Urinary bladder (tissue), 3 donors: Measurements from ENCODE around the gene LSM11.

DNA sequence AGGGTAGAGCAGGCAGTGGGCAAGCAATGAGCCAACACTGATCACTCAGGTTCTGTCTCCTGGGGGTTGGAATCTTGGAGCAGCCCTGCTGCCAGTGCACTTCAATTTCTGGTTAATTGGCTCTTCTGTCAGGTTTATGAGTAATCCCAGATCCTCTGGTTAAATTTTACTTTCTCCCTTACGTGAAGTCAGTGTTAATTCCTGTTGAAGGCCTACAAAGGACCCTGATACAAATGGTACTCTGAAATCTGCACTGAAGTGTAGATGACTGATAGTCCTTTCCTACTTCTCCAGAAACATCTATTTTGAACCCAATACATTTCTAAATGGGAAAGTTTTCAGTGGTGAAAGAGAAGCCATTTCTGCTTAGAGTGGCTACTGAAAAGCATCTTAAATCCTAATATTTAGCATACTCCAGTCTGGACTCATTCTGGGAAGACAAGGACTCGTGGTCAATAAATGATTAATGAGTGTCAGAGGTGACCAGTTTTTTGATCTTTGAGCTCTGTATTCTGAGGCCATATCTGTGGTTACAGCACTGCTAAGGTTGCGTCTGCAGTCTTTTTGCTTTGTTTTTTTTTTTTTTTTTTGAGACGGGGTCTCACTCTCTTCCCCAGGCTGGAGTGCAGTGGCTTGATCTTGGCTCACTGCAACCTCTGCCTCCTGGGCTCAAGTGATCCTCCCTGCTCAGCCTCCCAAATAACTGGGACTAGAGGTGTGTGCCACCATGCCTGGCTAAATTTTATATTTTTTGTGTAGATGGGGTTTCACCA, 442.5 kb downstream of the KIF4B start:
- PRO-cap, result no peak
- RAMPAGE, long total RNA, result no peak

GRCh38 chr5:155564533-155565084, 551.1 kb downstream of the KIF4B start:
- PRO-cap, result no peak
- RAMPAGE, long total RNA, result no peak

DNA sequence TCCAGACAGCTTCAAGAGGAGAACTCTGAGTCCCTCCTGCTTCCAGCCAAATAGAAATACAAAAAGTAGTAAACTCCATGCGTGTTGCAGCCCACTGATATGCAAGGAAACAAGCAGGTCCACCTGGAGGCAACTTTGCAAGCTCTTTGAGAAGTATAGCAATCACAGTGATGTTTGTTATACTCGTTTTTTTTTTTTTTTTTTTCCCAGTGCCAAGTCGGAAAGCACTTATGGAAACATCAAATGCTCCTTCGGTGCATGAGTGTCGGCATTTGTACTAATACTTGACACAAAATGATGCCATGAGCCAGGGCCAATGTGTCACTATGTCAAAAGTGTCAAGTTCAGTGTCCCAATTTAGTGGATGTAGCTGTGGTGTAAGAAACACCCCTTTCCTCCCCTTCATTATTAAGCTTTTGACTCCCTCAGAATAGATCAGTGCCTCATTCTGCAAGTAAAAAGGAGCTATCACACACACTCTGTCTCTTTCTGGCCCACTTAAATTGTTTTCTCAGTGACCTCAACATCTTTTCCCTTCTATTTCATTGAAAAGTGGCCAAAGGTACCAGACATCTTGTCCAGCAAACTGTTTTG, 594.0 kb upstream of the SGCD start:
- PRO-cap, result no peak
- RAMPAGE, long total RNA, result no peak

DNA sequence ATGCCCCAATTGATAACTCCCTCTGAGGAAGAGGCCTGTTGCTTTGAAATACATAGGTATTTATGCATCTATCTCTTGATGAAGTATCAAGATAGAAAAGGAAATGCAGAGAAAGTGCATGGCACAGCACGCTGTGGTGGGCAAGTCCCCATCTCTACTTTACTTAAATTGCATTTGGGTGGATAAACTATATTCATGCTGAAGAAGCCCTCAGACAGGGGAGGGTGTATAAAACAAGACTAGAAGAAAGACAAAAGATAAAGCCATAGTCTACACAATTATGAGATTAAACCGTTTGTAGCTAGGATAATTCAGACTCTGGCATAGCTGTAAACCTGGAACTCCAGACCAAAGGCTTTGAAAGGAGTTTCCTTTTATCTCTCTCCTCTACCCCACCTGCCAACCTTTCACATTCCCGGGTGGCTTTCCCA, 6.5 kb downstream of the GARIN3 start:
- PRO-cap, result no peak
- RAMPAGE, long total RNA, result no peak

DNA sequence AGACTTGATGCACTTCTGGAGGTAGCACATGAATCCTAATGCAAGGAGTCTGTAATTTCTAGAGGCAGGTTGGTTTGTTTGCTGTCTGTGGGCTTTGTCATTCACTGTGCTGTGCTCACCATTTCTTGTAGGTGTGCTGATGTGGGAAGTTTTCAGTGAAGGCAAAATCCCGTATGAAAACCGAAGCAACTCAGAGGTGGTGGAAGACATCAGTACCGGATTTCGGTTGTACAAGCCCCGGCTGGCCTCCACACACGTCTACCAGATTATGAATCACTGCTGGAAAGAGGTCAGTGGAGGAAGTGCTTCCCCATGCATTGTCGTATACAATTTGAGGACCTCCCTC, 17.2 kb upstream of the CYFIP2 start:
- PRO-cap, result no peak
- RAMPAGE, long total RNA, result no peak

DNA sequence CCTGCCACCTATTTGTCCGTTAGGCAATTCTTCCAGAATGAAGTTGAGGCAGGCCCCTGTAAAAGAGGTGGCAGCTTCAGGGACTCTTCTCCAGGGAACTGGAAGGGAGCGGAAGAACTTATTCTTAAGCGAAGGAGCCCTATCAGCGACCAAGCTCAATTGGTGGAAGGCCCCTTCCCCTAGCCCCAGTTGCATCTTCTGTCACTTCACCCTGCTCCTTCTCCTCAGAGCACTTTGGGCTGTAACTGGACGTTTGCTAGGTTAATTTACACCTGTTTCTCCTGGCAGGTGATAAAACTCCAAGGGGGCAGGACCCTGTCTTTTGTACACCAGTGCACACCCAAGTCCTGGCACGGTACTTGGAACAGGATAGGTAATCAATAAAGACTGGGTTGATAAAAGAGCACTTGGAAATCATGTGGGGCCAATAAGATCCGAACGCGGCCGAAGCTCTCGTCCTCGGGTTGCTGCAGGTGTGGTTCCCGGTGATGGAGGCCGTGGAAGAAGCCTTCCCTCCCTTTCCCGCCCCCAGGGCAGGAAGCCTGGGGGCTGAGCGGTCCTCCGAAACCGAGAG, 468 bp upstream of the CYFIP2 start:
- PRO-cap, result no peak
- RAMPAGE, long total RNA, result no peak

DNA sequence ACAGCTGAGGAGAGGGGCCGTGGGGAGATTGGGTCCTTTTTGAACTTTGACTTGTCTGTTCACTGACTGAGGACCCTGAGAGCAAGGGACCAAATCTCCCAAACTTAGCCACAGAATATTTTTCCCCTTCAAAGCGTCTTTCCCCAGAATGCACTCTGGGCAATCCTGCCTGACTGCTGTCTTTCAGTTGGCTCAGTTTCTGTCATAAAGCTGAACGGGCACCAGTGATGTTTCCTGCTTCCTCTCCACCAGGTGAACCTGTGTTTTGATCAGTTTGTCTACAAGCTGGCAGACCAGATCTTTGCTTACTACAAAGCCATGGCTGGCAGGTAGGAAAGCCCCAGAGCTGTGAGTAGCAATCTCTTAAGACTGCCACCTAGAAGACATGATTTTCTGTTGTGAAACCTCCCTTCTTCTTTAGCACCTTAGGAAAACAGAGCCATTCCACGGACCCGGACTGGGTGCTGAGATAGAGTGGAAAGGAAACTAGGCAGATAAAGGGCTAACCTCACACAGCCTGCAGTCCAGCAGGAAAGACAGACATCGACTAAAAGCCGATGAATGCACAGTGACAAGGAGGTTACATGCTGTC, 17.7 kb downstream of the FNDC9 start:
- PRO-cap, result no peak
- RAMPAGE, long total RNA, result no peak

DNA sequence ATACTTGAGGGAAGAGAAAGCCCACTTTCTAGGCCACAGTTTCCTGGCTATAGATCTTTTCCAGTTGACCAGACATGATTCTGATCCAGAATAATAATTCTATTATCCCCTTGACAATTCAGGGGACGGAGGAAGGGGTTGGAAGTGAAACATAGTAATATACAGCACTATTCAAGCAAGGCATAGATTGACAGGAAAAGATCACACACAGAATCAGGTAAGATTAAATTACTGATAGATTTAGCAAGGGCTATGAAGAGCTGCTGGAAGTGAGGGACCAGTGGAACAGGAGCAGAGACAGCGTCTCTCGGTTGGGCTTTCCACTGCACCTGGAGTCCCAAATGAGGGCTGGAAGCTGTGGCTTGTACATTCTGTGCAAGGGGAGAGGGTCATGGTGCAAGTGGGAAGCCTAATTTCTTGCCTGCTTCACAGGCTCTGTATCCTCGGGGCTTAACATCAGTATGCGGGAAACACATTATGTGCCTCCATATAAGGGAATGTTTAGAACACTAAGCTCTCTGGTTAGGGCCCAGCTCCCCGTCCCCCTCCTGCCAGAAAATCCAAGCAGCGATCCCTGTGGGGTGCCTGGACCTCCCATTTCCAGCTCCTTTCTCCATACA, 25.4 kb upstream of the FNDC9 start:
- PRO-cap, result bidirectional peak, plus-strand start at position 567 of the sequence, minus-strand start at position 452 of the sequence
- RAMPAGE, long total RNA, result no peak

DNA sequence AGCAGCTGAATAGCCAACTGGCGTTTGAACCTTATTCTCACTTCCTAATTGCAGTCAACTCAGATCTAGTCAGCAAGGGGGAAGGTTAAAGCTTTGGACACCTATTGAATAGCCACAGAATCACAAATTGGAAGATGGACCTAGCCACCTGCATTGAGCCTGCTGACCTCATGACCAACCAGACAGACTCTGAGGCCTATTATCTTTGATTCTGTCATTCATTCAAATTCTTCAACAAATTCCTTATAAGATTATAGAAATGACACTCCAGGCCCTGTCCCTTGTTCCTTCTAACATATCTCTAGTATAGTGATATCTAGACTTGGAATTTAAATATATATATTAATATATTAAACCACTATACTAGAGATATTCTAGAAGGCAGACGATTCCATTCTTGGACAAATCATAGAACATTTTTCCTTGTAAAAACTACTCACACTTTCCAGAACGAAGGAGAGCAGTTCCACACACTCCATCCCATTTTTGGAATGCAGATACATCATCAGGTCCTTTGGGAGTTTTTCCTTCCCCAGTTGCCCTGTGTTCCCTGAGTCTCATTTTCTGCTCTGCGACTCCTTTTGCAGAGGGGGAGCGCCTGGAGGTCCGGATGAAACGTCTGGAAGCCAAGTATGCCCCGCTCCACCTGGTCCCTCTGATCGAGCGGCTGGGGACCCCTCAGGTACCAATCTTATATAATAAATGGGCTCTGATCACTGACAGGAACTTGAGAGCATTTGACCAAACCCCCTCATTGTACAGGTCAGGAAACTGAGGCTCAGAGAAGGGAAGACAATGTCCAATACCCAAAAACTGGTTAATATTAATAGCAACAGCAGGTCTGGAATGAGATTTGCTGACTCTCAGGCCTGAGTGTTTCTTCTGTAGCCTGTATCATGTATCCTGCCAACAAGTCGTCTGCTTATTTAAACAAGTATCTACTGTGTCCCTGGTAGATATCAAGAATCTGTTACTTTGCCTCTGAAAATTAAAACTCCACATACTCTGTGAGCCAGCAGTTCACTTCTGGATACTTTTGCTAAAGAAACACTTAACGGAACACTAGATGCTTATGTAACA, 37.5 kb upstream of the FNDC9 start:
- PRO-cap, result unidirectional peak, plus-strand start at position 578 of the sequence
- RAMPAGE, long total RNA, result start-site peak on the plus strand centred at position 568 of the sequence, 45 bp wide, 263 and 106 reads in 2 replicates

DNA sequence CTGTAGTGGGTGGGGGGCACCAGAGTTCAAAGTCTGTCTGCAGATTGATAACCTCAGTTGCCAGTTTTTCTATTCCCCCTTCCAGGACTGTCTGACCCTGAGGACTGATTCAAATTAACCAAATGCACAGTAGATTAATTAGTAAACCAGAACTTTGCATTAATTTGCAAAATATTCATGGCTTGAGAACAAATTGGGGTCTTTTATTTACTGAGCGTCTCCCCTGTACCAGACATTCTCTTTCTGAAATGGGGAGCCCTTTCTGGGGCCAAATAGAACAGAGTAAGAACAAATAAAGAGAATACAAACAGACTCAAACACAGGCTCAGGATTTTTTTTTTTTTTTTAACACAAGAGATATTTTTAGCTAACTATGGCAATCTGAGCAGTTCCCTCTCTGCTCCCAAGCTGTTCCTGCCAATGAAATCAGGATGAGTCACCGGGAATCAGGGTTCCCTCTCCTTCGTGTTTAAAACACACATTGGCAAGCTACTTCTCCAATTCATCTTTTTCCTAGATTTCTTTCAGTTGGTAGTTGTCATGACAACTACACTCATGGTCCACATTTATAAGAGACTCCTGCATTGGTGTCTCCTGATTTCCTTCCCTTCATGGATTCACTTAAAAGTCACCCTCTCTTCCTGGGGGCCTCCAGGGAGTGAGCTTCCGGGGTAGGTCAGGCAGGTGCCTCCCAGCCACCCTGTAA, 42.0 kb upstream of the FNDC9 start:
- PRO-cap, result no peak
- RAMPAGE, long total RNA, result no peak

DNA sequence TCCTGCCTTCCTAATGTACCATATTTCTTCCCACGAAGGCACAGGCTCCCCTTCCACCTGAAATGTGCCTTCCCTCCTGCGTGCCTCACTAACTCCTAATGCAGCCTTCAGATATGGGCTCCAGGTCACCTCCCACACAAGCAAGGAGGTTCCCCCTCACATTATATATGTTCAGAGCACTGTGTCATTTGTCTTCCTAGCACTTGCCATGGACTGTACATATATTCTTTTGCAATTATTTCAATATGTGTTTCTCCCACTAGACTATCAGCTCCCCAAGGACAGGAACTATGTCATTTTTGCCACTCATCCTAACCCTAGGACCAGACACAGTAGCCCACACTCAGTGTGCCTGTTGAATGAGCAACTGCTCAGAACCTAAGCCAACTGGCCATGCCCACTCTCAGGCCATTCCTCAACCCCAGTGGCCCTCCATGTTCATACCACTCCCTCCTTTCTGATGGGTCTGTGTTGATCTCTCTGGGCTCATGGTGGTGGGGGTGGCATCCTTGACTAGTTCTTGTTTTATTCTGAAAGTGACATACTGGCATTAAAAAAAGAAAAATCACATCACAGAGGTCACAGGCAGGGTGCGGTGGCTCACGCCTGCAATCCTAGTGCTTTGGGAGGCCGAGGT, 41.3 kb downstream of the NIPAL4 start:
- PRO-cap, result no peak
- RAMPAGE, long total RNA, result no peak

- PRO-cap, result unidirectional peak, plus-strand start at chr5:157511836; unidirectional peak, plus-strand start at chr5:157511882
- RAMPAGE, long total RNA, result no peak
These were observed 51.8 kb downstream of the NIPAL4 start for GRCh38 chr5:157511412-157512592.

- PRO-cap, result unidirectional peak, minus-strand start at chr5:157521590
- RAMPAGE, long total RNA, result no peak
These were observed 54.2 kb downstream of the ADAM19 start for GRCh38 chr5:157521209-157521862.

GRCh38 chr5:157561140-157561646, 14.4 kb downstream of the ADAM19 start:
- PRO-cap, result no peak
- RAMPAGE, long total RNA, result no peak

GRCh38 chr5:157602437-157603016, 27.0 kb upstream of the ADAM19 start:
- PRO-cap, result no peak
- RAMPAGE, long total RNA, result no peak

GRCh38 chr5:157743287-157744519, at the start of gene LSM11:
Gene LSM11, plus strand, starts transcription at chr5:157743712.
- PRO-cap, result bidirectional peak, plus-strand start at chr5:157743747, minus-strand start at chr5:157743547; unidirectional peak, plus-strand start at chr5:157743747
- RAMPAGE, long total RNA, result no peak

DNA sequence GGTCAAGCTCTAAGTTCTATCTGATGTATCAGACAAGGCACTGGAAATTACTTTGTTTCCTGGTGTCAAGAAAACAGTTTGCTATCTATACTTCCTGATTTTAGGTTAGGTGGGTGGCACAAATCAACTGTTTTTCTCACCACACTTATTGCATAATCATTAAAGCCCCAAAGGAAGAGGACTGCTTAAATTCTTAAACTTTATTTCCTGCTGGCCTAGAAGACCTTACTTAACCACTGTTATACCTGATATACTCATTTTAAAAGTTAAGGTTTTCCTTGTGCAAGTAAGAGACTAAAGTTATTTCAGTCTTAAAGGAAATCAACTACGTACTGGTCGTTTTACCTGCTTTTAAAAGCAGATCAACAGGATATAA, 1.2 kb downstream of the CLINT1 start:
- PRO-cap, result no peak
- RAMPAGE, long total RNA, result no peak

DNA sequence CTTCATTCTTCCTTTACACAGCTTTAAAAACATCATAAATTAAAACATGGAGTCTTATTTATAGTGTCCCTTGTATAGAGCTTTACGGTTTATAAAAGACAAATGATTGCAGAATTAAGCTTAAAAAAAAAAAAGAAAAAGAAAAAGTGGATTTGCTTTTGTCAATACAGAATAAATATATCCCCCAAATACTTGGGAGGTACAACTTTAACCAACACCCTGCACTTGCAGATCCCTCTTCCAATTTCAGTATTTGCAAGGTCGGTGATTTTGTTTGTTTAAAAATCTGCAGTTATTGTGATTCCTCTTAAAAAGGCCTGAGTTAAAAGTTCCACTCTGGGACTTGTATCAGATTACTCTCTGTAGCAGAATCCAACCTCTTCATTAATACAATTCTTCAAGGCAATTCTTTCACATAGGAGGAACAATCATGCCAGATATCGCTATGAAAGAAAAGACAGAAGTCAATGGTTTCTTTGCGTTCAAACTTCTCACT, 401.0 kb downstream of the EBF1 start:
- PRO-cap, result no peak
- RAMPAGE, long total RNA, result no peak

- PRO-cap, result bidirectional peak, plus-strand start at chr5:158980446, minus-strand start at chr5:158980164
- RAMPAGE, long total RNA, result no peak
These were observed 119.8 kb downstream of the EBF1 start for GRCh38 chr5:158979695-158980549.

- PRO-cap, result bidirectional peak, plus-strand start at chr5:159050013, minus-strand start at chr5:159049960
- RAMPAGE, long total RNA, result no peak
These were observed 50.1 kb downstream of the EBF1 start for GRCh38 chr5:159049444-159050178.